ENCODE measurements around a stretch of chr16.

DNA sequence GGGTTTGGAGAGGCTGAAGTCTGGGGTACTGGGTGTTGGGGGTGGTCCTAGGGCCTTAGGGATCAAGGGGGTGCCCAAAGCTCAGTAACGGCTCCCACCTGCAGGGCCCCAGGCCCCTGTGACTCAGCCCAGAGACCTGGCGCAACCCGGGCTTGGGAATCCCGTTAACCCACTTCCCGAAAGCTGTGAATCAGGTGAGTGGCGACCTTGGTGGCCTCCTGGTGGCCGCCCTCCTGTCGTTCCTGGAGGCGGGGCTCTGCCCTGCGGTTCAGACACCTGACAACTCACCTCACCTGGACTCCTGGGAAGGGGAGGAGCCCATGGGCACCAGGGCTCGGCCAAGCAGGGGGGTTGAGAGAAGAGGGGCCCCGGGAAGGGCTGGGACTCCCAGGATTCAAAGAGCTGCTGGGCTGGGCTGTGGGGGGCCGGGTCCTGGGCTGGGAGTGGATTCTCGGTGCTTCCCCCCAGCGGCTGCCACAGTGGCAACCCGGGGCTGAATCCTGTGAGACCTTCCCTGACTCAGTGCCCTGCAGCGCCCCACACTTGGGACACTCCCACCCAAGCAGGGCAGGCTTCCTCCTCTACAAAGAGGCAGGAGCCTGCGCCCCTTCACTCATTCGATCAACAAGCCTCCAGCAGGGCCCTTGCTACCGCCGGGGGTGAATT lies 628 bp upstream of the PRSS22 start:
- PRO-cap, result no peak

GRCh38 chr16:2899002-2899375 lies 12.7 kb upstream of the FLYWCH1 start:
- PRO-cap, result no peak

- PRO-cap, result no peak
These were observed 15.2 kb downstream of the FLYWCH1 start for GRCh38 chr16:2926808-2927553.

DNA sequence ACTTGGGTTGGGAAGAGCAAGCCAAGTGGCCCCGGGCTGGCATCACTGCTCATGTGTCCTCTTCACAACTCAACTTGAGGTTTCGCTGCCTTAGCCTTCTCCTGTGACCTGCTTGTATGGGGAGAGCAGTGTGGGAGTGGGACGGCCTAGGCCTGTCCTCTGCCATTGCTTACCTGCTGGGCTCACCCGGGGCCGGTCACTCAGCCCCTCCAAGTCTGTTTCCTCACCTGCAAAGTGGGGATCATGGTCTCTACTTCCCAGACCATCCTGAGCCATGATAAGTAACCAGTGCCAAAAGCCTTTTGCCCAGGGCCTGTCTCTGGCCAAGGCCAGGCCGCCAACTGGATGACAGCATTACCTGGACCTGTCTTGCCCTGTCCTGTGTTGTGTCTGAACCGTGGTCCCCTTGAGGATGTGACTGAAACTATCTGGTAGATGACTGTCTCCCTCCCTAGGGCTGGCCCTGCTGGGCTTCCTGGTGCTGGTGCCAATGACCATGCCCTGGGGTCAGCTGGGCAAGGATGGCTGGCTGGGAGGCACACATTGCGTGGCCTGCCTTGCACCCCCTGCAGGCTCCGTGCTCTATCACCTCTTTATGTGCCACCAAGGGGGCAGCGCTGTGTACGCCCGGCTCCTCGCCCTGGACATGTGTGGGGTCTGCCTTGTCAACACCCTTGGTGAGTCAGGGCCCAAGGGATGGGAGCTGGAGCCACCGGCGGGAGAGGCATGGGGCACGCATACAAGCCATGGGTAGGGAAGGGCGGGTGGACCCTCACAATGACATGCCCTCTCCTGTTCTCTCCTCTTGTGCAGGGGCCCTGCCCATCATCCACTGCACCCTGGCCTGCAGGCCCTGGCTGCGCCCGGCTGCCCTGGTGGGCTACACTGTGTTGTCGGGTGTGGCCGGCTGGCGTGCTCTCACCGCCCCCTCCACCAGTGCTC lies 1.8 kb downstream of the PAQR4 start:
- PRO-cap, result no peak

DNA sequence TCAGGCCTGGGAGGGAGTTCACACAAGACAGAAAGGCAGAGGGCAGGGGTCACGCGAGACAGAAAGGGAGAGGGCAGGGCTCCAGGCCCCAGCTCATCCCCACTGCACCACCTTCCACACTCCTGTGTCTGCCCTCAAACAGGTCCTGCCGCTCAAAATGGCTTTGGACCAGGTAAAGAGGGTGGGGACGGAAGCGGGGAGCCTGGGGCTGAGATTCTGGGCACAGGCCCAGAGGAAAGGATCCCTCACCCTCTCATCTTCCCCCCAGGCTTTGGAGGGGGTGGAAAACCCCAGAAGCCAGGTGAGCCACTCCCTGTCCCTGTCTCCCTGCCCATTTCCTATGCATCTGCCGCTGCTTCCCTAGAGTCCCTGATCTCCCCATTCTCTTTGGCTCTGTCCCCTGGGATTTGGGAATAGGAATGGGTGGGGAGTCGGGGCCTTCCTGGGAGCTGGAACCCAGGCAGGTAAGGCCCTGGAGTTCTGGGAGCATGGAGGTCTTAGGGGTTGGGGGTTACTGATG lies 12.5 kb upstream of the PKMYT1 start:
- PRO-cap, result no peak

DNA sequence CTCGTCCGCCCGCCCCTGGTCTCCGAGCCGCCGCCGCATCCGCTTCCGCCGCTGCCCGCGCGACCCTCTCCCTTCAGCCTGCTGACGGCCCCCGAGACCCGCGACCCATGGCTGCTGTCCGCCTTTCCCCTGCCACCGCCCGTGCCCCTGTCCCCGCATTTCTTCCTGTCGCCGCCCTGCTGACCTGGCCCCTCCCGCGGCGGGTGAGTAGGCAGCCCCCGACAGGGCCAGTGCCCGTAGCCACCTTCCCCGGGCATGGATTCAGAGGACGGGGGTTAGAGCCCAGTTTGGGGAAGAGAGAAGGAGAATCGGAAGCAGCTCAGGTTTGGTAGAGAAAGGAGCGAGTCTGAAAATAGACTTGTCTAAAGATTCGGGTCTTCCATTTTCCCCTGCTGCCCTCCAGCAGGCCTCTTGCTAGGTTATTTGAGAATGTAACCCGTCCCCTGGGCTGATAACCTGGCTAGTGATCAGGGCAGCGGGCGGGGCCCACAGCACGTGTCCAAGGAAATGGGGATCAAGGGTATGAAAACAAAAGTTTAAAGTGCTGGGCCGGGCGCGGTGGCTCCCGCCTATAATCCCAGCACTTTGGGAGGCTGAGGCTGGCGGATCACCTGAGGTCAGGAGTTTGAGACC lies 7.9 kb upstream of the CLDN9 start:
- PRO-cap, result no peak

DNA sequence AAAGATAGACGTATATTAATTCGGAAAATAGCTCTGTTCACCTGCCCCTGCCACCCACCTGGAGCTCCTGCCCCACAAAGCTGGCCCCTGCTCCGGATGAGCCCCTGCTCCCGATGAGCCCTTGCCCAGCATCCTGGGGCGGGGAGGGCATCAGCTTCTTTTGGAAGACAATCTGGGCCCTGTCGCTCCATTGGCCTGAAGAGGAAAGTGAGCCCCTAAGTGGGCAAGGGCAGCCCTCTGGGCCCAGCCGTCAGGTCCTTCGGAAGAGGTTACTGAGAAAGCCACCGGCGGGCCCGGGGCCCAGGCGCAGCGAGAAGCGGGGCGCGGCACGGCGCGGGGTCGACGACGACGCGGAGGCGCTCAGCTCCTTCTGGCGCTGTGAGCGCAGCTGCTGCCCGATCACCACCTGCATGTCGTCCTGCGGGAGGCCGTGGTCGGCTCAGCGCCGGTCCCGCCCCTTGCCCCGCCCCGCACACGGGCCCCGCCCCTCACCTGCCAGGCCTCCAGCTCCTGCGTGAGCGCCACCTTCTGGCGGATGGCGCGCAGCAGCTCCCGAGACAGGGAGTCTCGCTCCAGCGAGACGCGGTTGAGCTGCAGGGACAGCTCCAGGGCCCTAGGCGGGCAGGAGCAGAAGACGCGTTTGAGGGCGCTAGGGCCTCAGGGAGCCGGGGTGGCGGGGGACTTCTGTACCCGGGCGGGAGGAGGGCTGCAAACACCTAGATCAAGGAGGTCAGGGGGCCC lies 4.2 kb downstream of the THOC6 start:
- PRO-cap, result no peak

DNA sequence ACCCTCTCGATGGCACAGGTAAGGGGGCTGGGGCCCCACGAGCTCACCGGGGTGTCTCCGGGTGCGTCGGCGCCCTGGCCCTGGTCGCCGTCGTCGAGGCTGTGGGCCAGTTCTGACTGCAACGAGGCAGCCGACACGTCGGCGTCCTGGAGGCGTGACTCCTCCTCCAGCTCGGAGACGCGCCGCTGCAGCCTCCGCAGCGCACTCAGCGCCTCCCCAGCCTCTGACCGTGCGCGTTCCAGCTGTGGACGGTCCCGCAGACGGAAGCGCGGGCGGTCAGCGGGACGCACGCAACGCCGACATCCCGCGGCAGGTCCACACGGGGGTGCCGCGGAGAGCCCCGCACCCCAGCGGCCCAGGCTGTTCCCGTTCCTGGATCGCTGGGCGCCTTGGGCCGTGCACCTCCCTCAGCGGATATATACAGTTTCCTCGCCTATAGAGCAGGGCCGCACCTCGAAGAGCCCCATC lies 5.7 kb downstream of the THOC6 start:
- PRO-cap, result bidirectional peak, plus-strand start at position 263 of the sequence, minus-strand start at position 95 of the sequence

- PRO-cap, result bidirectional peak, plus-strand start at chr16:3100400, minus-strand start at chr16:3100195
These were observed 782 bp upstream of the ZSCAN10 start for GRCh38 chr16:3099595-3100556.

DNA sequence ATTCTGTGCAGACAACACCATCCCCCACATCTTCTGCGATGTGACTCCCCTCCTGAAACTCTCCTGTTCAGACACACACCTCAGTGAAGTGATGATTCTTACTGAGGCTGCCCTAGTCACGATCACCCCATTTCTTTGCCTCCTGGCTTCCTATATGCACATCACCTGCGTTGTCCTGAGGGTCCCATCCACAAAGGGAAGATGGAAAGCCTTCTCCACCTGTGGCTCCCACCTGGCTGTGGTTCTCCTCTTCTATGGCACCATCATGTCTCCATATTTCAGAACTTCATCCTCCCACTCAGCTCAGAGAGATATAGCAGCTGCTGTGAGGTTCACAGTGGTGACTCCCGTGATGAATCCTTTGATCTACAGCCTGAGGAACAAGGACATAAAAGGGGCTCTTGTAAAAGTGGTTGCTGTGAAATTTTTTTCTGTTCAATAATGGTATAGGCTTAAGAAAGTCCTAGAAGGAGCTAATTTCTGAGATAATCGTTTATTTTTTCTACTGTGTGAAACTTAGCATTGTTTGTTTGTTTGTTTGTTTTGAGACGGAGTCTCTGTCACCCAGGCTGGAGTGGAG lies 18.8 kb downstream of the ZNF200 start:
- PRO-cap, result no peak

- PRO-cap, result no peak
These were observed 6.3 kb downstream of the ZNF263 start for GRCh38 chr16:3289114-3290429.

DNA sequence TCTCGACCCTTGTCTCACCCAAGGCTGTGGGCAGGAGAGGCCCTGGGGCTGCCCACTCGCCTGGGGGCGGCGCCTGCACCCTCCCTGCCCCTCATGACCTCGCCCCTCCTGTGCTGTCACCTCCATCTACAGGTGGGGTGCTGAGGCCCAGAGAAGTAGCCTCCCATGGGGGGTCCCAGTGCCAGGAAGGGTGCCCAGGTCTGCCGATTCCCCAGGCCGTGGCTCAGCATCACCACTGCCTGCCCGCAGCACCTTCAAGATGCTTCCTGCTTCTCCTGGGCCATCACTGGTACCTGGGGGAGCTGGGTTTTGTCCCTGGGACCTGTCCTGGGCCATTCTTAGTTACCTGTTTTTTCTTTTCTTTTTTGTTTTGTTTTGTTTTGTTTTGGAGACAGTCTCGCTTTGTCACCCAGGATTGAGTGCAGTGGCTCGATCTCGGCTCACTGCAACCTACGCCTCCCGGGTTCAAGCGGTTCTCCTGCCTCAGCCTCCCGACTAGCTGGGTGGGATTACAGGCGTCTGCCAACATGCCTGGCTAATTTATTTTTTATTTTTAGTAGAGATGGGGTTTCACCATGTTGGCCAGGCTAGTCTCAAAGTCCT lies 807 bp downstream of the NLRC3 start:
- PRO-cap, result no peak

DNA sequence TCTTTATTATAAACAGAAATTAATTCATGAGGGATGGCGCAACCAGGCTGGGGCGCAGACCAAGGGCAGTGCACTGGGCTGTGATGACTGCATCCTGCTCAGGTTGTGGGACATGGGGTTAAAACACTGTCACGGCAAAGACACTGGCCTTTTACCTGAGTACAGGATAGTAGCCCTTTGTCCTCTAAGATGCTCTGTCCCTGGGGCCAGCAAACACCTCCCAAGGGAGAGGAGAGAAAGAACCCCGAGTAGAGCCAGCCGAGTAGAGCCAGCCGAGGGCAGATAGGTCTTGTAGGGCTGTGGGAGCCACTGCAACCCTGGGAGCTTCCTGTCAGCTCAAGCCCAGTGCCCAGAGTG lies 8.7 kb upstream of the DNASE1 start:
- PRO-cap, result no peak

DNA sequence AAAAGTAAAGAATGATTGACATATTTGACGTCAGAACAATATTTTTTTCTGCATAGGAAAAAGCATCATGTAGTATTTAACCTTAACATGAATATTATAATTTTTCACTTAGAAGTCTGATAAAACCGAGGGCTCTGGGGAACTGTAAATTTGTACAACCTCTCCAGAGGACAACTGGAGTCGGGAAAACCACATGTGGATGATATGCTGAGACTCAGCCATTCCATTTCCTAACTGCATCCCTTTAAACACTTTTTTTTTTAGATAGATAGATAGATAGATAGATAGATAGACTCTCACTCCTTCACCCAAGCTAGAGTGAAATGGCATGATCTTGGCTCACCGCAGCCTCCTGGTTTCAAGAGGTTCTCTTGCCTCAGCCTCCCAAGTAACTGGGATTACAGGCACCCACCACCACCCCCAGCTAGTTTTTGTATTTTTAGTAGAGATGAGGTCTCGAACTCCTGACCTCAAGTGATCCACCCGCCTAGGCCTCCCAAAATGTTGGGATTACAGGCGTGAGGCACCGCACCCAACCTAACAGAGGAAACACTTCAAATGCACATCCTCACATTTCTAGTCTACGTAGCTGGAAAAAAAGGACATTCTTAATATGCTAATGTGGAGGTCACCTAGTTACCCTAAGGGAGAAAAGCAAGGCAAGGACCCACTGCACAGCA lies 5.1 kb downstream of the DNASE1 start:
- PRO-cap, result no peak

GRCh38 chr16:3664046-3665247 lies 10.0 kb downstream of the DNASE1 start:
- PRO-cap, result no peak

DNA sequence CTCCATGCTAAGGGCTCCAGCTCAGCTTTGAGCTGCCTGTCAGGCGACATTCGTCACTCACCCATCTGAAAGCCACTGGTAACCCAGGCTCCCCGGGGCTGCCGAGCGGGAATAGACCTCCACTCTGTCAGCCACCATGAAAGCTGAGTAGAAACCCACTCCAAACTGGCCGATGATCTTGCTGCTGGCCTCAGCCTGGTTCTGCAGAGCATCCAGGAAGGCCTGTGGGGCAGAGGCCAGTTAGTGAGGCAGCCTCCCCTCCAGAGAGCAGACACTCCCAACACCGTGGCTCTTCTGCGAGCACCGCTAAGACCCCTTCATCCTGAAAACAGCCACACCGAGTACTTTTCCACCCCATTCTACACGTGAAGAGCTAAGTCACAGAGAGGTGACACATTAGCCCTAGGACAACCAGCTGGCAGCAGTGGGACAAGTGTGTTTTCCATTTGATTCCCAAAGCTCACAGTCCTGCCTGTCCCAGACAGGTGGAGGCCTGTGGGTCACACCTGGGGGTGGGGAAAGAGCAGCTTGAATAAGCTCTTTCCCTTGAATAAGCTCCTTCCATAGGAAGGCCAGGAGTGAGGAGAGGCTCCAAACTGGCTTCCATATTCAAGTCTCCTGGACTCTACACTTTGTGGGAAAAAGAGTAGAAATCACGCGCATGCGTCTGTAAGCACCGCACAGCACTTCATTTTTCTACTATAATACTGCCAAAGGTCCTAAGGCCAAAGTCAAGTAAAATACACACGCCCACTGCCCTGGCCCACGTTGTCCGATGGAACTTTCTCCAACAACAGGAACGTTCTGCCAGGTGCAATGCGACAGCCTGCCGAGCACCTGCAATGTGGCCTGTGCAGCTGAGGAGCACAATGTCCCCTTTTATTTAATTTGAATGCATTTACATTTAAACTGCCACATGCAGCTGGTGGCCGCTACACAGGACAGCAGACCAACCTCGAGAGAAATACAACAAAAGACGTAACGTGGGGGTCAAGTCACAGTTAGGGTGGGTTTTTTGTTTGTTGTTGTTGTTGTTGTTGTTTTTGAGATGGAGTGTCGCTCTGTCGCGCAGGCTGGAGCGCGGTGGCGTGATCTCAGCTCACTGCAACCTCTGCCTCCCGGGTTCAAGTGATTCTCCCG lies 23.3 kb downstream of the DNASE1 start:
- PRO-cap, result no peak

DNA sequence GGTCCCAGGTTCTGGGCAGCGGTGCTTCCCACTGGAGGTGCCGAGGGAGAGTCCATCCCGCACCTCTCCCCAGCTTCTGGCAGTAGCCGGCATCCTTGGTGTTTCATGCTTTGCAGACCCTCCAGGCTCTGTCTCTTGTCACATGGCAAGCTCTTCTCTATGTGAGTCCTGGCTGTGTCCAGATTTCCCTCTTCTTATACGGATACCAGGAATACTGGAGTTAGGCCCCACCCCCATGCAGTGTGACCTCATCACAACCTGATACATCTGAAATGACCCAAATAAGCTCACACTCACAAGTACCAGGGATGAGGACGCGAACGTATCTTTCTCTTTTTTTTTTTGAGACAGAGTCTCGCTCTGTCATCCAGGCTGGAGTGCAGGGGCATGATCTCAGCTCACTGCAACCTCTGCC lies 23.3 kb downstream of the TRAP1 start:
- PRO-cap, result no peak

- PRO-cap, result no peak
These were observed 17.6 kb upstream of the TRAP1 start for GRCh38 chr16:3734814-3735387.

DNA sequence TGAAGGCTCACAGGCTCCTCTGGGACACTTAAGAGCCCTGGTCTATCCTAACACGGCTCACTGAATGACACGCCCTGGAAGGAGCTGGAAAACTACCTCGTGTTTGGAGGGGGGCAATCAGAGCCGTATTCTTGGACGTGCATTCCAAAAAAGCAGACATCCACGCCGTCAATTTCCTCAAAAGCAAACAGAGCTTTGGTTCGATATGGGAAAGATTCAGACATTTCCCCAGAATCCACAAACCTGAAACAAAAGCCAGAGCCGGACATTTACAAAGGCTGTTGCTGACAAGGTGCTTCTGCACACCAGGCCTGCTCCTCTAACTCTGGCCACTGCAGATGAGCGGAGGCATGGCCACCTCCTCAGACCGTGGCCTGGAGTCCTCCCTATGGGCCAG lies 22.2 kb upstream of the TRAP1 start:
- PRO-cap, result no peak

DNA sequence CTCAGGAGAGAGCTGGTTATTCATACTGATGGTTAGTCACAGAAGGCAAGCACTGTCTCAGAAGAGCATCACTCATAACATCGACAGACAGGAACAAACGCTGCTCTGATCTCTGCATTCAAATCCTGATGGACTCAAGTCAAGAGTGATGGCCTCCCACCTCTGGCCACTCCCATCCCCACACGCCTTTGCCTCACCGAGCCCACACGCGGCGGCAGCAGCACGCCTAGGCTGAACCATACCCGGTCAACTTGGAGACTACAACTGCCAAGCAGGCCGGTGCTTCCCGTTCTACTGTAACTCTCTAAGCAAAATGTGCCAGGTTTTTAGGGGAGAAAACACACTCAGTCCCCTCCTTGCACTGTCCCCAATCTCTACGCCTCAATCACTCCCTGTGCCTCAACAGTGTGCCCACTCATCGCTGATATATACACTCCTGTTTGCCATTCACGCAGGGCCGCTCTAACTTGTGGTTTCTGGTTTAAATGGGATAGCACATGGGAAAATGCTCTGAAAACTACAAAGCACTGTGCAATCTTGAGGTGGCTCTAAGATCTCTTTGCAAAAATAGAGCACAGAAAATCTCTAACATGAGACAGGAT lies 55.9 kb downstream of the CREBBP start:
- PRO-cap, result no peak

Measured in anterior vena cava (tissue), 1 donor.